BE2C (cell line): ENCODE measurements around the genes ZDBF2 and CREB1.

GRCh38 chr2:205300276-205300842 is 381.9 kb upstream of the NRP2 start:
- RRBS: no CpG with 5 or more reads among the region's 6 CpGs

DNA sequence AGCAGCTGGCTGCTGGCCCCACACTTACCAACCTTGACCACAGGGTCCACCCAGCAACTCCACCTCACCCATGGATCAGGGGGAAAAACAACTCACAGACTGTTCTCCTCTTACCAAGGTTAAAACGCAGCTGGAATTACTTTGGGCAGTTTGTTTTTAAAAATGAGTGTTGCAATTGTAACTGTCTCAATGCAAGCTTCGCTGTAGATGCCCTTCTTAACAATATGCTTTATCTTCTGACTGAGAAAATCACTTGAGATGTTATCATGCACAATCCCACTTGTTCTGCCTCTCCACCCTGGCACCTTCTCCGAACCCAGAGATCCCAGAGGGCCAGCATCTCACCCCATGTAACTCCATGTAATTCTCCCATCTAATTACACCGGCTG is 22.2 kb downstream of the NRP2 start:
- RRBS: no CpG with 5 or more reads among the region's 4 CpGs

GRCh38 chr2:205746143-205746734 is 63.9 kb downstream of the NRP2 start:
- RRBS: no CpG with 5 or more reads among the region's 6 CpGs

- RRBS: no CpG with 5 or more reads among the region's 1 CpG
These were observed 111.3 kb downstream of the INO80D start for GRCh38 chr2:205974666-205975060.

DNA sequence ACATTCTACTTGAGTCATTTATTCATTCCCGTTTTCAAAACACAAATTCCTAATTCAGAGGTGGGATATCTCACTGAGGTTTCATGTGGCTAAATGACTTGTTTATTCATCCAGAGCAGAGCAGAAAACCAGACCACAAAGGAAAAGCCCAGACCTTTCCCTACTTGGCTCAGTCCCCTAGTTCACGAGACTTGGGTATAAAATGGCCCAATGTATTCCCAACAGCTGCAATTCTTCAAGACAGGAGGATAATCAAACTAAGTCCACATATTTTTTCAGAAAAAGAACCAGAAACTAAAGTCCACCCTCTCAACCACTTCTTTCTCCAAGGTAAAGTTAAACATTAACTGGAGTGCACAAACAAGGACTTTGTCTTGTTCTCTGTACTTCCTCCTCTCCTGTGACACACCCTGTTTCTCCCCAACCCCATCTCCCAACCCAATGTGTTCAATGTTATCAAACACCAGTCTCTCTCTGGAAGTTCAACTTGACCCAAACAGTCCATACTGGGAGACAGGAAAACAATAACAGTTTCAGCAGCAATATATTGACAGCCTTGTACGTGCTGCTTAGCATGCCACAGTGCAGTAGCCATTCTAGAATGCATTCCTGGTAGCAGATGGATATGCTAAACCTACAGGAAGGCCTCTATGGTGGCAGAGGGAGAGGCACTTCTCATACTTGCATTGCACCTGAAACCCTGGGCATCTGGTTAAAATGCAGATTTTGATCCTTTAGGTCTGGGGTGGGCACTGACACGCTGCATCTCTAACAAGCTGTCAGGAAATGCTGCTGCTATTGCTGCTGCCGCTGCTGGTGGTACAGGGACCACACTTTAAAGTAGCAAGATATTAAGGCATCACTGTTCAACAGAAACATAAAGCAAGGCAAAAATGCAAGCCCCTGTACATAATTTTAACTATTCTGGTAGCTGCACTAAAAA is 110.6 kb downstream of the INO80D start:
- RRBS: no CpG with 5 or more reads among the region's 5 CpGs

DNA sequence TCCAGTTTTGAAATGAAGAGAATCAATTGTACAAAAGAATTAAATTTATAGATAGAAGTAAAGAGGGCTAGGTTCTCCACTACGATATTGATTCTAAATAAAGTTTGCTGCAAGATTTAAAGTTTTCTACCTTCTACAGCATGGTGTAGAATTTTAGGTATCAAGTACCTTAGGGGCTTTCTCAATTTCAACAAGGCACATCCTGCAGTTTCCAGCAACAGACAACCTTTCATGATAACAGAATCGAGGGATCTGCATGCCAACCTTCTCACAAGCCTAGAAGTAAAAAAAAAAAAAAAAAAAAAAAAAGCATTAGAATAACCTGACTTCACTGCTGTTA is 9.6 kb downstream of the NDUFS1 start:
- RRBS: no CpG with 5 or more reads among the region's 2 CpGs

- RRBS: no CpG with 5 or more reads among the region's 5 CpGs
These were observed 7.1 kb downstream of the NDUFS1 start for GRCh38 chr2:206152201-206152575.

DNA sequence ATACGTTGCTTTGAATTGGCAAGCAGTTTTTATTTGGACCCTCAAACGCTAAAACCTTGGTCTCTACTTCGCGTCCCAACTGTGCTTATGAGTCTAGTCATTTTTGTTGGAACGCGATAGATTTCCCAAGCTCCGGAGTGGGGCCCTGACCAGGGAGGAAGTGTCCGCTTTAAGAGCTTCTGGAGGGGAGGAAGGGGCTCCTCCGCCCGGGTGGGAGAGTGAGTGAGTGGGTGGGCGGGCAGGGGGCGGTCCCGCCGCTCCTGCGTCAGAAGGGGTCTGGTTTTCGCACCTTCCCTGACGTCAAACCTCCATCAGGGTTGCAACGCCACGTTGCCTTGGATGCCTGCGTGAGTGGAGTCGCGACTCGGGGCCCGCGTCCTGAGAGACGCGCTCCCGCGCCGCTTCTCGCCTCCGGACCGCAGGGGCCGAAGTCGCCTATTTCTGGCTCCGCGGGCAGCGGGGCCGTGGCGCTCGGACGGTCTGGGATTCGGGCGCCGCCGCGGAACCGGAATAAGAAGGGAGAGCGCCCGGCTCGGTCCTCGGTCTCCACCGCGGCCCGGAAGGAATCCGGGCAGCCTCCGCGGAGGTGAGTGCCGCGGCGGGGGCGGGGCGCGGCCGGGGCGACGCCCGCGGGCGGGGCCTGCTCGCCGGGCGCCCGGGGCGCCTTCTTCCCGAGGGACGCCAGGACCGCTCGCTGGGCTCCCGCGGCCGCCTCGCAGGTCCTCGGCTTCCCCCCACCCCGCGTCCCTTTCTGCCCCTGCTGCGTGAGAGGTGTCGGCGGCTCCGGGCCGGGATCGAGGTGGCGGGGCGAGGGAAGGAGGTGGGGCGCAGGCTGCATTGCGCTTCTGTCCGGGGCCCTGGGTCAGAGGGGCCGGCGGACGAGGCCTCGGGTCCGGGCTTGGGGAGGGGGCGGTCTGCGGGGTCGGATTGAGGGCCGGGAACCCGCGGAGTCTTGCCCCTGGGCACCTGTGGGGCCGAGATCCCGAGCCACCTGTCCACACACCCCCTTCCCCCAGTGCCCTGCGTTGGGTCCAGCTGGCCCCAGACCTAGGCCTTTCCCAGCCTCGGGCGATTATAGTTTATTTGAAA is at the start of gene ZDBF2:
Gene ZDBF2, plus strand, starts transcription at position 303 of the 1,089 bp plus-strand sequence.
- RRBS: 1% methylated on average over 38 of the region's 113 CpGs

DNA sequence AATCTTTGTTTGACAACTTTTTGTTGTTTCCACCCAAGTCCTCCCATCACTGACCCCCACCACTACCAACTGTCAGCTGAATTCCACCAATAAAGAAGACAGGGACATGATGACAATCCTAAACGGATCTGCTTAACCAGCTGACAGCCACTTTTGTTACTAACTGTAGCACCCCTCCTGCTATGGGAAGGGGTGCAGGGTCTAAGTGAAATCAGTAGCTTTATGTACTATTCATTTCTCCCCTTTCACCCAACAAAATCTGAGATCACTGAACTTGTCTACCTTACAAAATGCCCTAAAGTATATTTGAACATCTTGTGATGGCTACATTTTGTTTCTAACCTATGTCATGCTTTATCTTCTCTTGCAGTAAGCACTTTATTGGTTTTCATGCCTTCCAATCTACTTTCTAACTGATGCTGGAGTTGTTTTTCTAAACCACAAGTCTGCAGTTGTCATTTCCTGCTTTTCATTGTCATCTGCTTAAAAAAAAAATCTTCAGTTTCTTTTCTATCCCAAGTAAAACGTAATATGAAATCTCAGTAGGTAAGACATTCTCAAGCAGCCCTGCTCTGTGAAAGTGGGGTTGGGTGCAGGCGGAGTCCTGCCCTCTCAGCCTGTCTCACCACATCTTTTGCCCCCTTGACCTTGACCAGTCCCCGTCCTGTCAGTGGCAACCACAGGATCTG is 80.2 kb upstream of the CPO start:
- RRBS: no CpG with 5 or more reads among the region's 4 CpGs

DNA sequence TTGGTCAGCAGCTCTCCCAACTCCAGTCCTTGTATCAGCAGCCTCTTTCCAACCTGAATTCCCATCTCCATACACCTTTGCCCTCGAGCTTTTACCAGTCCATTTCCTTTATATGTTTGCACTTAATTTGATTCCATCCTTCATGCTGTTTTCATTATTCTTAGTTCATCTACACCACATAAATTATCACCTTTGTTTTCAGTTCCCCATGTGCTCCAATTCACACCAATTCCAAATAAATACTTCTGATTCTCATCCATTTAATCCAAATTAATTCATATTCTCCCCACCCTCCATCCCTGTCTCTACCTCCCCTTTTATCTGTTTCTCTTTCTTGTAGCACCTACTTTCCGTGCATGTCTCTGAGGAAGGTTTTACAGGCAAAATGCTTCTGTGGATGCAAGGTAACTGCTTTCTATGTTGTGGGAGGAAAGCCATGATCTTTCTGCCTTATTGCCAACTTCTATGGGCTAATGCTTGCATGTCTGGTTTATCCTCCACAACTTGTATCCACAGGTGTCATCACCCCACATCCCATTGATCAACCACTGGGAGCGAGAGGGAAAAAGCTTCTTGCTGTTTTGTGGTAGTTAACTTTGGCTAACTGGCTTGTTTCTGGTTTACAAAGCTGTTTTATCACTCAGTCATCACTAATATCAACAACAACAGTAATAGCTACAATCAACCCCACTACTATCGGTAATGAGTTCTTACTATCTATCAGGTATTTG is 44.9 kb downstream of the KLF7 start:
- RRBS: no CpG with 5 or more reads among the region's 4 CpGs

DNA sequence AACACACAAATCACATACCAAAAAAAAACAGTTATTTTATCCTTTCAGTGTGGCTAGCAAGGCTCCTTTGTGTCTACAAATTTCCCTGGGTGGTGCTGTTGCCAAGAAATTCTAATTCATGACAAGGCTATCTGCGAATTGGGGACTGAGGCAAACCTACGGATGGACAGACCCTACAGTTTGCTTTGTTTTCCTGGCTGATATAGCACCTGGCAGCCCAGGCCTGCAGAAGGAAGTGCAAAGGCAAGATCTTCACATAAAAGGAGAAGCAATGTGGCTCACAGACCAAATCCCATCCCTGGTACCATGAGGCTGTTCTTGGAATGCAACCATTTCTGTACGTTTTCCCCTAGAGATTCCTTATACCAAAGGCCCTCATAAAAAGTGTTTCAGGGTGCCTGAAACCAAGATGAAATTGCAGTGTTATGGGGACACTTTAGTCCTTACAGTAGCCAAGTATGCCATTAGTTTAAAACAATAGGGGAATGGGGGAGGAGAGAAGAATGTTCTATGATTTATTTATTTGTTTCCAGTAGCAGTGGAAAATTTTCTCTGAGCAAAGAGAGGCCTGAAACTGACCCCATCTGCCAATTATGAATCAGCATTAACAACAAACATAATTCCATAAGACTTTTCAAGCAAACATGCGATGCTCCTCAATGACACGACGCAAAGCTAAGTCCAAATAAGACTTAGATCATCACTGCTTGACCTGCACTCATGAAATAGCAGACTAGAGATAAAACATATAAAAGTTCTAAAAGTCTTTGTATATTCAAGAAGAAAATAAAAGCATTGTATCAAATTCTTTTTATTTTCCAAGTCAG is 4.2 kb downstream of the KLF7 start:
- RRBS: no CpG with 5 or more reads among the region's 6 CpGs

- RRBS: under 1% methylated on average over 7 of the region's 27 CpGs
These were observed 1.0 kb downstream of the KLF7 start for GRCh38 chr2:207164499-207165353.

GRCh38 chr2:207254504-207255478 is 89.0 kb upstream of the KLF7 start:
- RRBS: no CpG with 5 or more reads among the region's 9 CpGs

DNA sequence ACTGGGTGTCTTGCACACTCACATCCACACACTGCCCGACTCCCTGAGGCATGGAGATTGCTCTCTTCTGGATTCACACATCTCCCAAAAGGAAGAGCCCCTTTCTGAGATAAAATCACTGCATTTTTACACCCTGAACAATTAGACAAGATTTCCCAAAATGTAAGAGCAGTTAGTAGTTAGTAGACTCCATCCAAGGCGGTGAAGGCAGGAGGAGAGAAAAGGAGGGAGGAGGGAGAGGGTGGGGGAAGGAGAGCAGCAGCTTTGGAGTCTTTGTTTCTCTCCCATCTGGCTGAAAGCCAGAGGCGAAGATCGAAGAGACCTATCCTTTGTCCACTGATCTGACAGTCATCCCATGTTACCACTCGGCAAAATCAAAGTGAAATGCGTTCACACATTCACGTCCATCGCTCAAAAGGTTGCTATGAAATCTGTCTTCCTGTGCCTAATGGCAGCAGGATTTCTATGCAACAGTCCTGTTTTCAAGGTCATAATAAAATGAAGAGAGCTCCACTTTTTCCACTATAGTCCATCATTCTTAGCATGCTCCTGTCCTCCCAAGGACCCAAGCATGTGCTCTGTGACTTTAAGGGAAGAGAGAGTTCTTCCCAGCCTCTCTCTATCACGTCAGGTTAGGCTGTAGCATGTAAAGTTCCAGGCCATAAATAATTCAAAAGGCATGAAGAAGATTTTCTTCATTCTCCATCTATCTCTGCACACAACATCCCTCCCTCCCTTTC is 90.3 kb upstream of the KLF7 start:
- RRBS: no CpG with 5 or more reads among the region's 9 CpGs

- RRBS: no CpG with 5 or more reads among the region's 2 CpGs
These were observed 28.5 kb upstream of the CREB1 start for GRCh38 chr2:207501208-207501729.

- RRBS: no CpG with 5 or more reads among the region's 4 CpGs
These were observed 15.8 kb upstream of the CREB1 start for GRCh38 chr2:207513869-207514415.

DNA sequence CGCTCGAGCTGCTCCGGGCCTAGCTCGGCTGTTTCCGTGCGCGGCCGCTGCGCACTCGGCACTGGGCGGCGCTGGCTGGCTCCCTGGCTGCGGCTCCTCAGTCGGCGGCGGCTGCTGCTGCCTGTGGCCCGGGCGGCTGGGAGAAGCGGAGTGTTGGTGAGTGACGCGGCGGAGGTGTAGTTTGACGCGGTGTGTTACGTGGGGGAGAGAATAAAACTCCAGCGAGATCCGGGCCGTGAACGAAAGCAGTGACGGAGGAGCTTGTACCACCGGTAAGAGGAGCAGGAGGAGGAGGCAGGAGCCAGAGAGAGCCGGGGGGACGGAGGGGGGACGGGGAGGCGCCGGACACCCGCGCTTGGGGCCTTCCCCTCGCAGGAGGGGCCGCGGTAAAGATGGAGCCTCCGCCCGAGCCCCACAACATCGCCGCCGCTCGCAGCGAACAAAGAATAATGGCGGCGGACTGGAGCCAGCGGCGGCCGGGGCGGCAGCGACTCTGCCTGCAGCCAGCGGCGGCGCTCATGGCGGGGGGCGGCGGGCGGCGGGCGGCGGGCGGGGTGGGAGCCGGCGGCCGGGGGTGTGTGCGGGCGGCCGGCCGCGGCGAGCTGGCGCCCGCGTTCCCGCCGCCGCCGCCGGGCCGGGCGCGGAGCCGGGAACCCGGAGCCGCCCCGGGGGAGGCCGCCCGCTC is at the start of gene CREB1:
Gene CREB1, plus strand, starts transcription at position 100 of the 685 bp plus-strand sequence.
- RRBS: under 1% methylated on average over 35 of the region's 92 CpGs

DNA sequence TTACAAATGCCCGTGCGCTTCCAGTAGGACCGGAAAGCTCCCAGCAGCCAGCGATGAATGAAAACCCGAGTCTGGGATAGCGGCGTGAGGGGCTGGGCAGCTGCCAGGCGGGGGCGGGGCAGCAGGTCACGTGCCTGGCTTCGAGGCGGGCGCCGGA is 295 bp upstream of the CCNYL1 start:
- RRBS: 3% methylated on average over 1 of the region's 14 CpGs

GRCh38 chr2:207845948-207846160 is 76.1 kb upstream of the FZD5 start:
- RRBS: no CpG with 5 or more reads among the region's 2 CpGs

GRCh38 chr2:207860736-207861185 is 91.1 kb upstream of the FZD5 start:
- RRBS: no CpG with 5 or more reads among the region's 1 CpG